ENCODE data around the genes AADACL4, CFAP107, PRAMEF8 and FHAD1.

DNA sequence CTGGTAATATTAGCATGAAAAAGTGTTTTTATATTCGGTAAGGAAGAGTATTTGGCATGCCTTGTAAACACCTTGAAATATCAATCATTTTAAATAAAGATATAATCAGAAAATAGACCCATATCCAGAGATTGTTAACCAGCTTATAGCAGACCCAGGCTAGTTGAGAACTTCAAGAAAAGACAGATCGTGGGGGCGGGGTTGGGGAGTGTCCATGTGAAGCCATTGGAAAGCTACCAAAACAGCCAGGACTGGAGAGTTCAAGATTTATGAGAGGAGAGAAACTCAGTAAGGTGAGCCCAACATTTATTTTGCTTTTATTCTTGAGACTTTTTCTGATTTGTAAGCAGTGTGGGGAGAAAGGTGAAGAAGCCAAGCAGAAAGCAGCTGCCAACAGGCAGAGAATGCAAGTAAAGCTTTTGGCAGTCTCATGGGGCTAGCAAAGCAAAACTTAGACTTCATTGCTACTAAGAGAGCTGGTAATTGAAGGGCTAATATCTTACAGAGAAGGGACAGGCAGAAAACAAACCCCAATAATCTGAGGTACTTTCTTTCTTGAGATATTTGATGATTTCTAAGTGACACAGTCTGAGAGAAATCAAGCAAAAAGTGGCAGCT is 179.9 kb downstream of the VPS13D start:
- PRO-cap = no peak
- RAMPAGE, long total RNA, 3 experiments = no peak in any of the 3 experiments

GRCh38 chr1:12457530-12457955 is 160.5 kb downstream of the DHRS3 start:
- PRO-cap = no peak
- RAMPAGE, long total RNA, 3 experiments = no peak in any of the 3 experiments

- PRO-cap = no peak
- RAMPAGE, long total RNA, 3 experiments = no peak in any of the 3 experiments
Measured at GRCh38 chr1:12490430-12491016, 127.5 kb downstream of the DHRS3 start.

DNA sequence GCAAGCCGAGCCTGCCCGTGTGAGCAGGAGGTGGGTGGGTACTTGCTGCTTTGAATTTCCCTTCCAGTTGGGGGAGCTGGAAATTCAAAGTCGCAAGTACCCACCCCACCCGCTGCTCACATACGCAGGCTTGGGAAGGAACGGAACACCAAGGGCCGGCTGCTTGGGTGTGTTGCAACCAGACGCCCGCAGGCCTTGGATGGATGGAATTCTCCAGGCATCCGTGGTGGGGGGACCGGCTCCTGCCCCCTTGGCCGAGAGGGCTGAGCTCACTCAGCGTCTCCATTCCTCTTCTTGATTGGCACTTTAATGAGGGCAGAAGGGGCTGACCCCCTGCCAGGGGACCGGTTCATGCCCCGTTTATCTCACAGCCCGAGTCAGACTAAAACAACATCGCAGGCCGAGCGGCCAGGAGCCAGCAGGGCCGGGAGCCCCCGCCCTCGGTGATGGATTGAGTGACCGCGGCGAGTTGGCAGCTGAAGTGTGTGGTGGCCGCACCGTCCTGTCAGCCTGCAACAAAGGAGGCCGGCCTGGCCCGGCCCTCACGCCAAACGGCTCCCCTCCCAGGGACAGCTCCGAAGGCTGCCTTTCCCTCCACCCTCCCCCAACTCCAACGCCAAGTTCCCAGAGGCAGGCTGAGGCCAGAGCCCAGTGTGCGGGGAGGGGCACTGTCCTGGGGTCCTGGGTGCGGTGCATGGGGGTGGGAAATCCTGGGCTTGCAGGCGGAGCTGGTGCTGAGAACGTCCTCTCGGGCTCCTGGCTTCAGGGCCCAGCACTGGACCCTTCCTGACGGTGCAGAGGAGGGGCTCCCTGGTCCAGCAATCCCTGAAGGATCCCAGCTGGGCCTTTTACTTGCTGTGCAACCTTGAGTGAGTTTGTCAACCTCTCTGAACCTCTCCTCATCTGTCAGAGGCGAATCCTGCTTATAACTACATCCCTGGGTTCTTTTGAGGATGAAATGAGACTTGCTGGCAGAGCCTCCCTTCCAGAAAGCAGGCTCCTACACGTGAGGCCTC is 77.7 kb downstream of the DHRS3 start:
- PRO-cap = unidirectional peak, plus-strand start at position 181 of the sequence
- RAMPAGE, long total RNA, 3 experiments = no peak in any of the 3 experiments

GRCh38 chr1:12599335-12600121 is 18.5 kb downstream of the DHRS3 start:
- PRO-cap = no peak
- RAMPAGE, long total RNA, 3 experiments = start-site peak on the minus strand in 1 of 3 experiments, at chr1:12599704-12599893 at its widest, 44 reads per replicate

GRCh38 chr1:12614982-12615195 is 3.1 kb downstream of the DHRS3 start:
- PRO-cap = no peak
- RAMPAGE, long total RNA, 3 experiments = no peak in any of the 3 experiments

DNA sequence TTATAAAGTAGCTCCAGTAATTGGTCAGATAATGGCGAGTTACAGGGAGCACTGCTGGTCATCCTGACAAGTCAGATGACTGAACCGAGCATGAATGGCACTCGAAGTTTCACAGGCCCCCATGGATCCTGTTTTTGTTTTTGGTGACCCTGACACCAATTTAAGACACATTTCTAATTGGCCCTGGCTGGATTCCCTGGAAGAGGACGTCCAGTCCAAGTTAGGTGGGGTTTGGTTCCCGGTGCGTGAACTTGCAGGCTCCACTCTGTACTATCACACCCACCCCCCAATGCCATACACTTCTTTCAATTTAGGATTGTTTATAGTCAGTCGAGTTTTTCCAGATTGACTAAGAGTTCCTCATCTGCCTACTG is 2.8 kb downstream of the DHRS3 start:
- PRO-cap = no peak
- RAMPAGE, long total RNA, 3 experiments = no peak in any of the 3 experiments

DNA sequence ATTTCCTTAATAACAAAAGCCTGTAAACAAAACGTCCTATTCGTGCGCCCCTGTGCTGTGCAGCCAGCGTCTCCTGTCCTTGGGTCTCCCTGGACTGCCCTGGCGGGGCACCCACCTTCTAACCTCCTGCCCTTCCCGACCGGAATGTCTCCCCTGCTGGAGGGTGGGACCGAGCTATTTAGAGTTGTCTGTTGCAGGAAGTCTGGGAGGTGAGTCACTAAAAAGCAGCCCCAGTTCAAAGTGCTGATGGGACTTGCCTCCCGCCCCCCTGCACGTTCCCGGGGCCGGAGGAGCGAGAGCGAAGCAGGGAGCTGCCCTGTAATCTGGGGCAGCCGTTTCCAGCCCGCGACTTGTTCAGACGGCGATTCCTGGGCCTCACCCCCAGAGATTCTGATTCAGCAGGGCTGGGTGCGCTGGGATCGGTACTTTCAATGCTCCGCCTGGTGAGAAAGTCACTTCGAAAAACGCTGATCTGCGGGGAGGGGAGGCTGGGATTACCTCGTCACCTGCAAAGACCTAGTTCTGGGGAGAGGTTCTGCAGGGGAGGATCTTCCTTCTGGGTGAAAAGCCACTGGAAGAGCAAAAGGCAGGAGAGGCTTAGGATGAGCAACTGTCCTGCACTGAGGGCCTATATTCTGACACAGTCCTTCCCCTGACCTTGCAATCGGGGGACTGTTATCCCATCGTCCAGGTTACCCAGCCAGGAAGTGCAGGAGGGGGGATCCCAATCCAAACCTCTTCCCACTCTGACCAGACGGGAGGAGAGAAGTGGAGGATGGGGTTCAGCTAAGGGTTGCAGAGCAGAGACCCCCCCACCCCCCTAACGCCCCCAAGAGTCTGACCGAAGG is 1.2 kb upstream of the DHRS3 start:
- PRO-cap = bidirectional peak, plus-strand start at position 273 of the sequence, minus-strand start at position 91 of the sequence
- RAMPAGE, long total RNA, 3 experiments = start-site peak on the minus strand in 3 of 3 experiments, centred at positions 122 to 149 of the sequence, 28 to 91 reads per replicate

GRCh38 chr1:12643878-12644616 is at the start of gene AADACL4:
Gene AADACL4, plus strand, starts transcription at chr1:12644085.
- PRO-cap = no peak
- RAMPAGE, long total RNA, 3 experiments = no peak in any of the 3 experiments

DNA sequence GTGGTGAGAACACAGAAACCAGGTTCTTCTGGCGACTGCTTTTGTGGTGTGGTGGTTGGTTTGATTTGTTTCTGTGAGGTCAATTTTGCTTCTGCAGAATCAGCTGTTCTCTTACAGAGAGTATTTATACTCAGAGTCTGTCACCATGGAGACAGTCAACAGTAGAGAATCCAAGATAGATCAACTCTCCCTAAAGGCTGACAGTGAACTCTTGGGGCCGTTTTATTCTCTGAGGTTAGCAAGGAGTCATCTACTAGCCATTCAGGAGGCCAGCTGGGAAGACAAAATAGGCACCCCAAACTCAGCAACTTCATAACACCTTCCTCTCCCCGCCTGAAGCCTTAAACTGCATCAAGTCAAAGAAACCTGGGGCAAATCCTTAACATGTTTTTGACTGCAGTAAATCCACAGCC is at the start of gene CFAP107:
Gene CFAP107 (plus strand): TSS at position 154 of the 413 bp plus-strand sequence.
- PRO-cap = no peak
- RAMPAGE, long total RNA, 3 experiments = no peak in any of the 3 experiments

DNA sequence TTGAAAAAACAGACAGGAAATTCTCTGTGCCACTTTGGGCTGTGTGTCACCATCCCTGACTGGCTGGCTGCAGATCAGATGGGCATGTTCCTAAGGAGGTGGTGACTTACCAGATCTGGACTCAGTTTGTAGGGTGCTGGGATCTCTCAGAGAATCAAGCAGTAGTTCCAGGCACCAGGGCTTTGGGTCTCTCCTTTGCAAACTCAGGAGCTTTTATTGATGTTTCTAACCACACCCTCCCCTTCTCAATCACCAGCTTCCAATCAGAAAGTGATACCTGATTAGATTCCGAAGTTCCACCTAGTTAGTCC is at the start of gene PRAMEF8:
Gene PRAMEF8 (minus strand): TSS at position 151 of the 311 bp plus-strand sequence.
- PRO-cap = no peak
- RAMPAGE, long total RNA, 3 experiments = no peak in any of the 3 experiments

GRCh38 chr1:13726642-13727099 is 26.7 kb downstream of the PRDM2 start:
- PRO-cap = no peak
- RAMPAGE, long total RNA, 3 experiments = no peak in any of the 3 experiments

GRCh38 chr1:13800221-13800638 is 100.2 kb downstream of the PRDM2 start:
- PRO-cap = no peak
- RAMPAGE, long total RNA, 3 experiments = no peak in any of the 3 experiments

- PRO-cap = no peak
- RAMPAGE, long total RNA, 3 experiments = no peak in any of the 3 experiments
Measured at GRCh38 chr1:13982465-13982788, 282.4 kb downstream of the PRDM2 start.

DNA sequence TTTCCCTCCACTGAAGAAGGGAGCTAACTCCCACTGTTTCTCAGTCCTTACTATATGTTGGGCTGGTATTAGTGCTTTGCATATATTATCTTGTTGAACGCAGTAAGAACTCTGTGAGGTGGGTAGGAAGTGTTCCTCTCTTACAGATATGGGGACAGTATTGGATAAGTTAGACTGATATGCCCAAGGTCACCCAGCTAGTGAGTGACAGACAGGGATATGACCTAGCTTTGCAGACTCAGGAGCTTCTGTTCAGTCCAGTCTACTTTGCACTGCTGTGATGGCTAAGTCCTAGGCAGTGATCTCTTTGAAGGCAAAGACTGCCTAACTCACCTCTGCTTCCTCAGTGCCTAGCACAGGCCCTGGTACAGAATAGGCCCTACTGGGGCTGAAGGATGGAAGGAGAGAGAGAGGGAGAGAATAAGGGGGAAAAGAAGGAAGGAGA is 203.8 kb upstream of the KAZN start:
- PRO-cap = no peak
- RAMPAGE, long total RNA, 3 experiments = start-site peak on the plus strand in 1 of 3 experiments, centred at positions 266 to 388 of the sequence, 6 to 7 reads per replicate

DNA sequence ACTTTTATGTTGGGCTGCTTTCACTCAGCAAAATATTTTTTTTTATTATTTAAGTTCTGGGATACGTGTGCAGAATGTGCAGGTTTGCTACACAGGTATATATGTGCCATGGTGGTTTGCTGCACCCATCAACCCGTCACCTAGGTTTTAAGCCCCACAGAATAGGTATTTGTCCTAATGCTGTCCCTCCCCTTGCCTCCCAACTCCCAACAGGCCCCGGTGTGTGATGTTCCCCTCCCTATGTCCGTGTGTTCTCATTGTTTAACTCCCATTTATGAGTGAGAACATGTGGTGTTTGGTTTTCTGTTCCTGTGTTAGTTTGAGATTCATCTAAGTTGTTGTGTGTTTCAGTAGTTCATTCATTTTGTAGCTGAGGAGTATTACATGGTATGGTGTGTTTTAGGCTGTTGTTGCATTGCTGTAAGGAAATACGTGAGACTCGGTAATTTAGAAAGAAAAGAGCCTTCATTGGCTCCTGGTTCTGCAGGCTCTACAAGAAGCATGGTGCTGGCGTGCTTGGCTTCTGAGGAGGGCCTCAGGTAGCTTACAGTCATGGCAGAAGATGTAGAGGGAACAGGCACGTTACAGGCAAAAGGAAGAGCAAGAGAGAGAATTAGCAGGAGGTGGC is 82.0 kb downstream of the KAZN start:
- PRO-cap = no peak
- RAMPAGE, long total RNA, 3 experiments = start-site peak on the plus strand in 1 of 3 experiments, centred at position 513 of the sequence, 18 reads per replicate

DNA sequence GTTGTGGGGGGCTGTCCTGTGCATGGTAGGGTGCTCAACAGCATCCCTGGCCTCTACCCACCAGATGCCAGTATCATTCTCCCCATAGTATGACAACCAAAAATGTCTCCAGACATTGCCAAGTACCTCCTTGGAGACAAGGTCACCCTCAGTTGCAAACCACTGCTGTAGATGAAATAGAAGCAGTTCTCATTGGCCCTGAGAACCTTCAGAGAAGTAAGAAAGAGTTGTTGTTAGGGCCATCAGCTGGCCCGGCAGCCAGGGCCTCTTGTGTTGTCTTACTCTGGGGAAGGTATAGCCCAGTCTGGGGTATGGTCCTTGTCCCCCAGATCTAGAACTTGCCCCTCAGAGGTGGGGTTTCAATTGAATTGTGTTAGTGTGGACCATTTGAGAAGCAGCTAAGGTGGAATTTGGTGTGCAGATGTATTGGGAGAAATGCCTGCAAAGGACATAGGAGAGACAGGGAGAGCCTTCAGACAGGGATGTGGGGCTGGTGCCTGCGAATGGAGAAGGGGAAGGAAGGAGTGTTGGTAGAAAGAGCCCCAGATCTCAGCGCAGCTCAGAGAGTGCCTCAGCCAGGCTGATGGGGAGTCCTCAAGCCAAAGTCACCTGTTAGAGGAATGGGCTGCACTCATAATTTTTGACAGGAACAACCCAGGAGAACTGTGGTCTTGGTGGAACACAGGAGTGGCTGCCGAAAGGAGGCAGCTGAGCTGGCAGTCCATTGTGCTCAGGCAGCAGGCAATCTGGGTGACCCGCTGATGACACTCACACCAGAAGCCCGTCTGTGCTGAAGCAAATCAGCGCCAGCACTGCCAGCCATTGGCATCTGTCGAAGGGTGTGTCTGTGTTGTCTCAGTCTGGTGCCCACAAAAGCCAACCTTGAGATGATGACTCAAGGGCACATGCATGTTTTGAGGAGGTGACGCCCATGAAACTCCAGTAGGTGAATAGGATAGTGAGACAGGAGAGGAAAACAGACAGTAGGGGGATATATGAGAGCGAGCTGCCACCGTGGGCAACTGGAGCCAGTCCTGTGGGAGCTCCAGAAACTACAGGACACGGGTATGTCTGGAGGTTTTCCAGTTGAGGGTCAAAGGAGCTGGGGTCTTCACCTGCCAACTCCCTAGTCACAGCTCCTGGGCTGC is 167.0 kb downstream of the KAZN start:
- PRO-cap = no peak
- RAMPAGE, long total RNA, 3 experiments = start-site peak on the plus strand in 1 of 3 experiments, centred at position 567 of the sequence, 24 reads per replicate

DNA sequence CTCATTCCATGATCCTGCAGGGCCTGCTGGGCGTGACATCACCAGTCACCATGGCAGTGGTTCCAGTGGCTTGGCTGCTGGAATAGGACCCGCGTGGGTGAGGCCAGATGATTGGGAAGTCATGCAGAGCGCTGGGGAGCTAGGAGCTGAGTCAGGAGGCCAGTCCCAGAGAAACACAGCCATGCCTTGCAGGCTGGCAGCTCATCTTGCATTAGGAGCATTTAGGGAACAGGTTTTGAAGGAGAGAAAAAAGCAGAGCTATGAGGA is 125.4 kb upstream of the TMEM51 start:
- PRO-cap = no peak
- RAMPAGE, long total RNA, 3 experiments = no peak in any of the 3 experiments

- PRO-cap = no peak
- RAMPAGE, long total RNA, 3 experiments = no peak in any of the 3 experiments
Measured at GRCh38 chr1:15246825-15247556, at the start of gene FHAD1. Gene FHAD1, plus strand, starts transcription at chr1:15247223.

- PRO-cap = no peak
- RAMPAGE, long total RNA, 3 experiments = no peak in any of the 3 experiments
Measured at GRCh38 chr1:15506806-15507372, 17.1 kb downstream of the CASP9 start.